Peritoneum (tissue), 1 donor: ENCODE results near the genes CYP4X1, FOXD2 and TTC39A.

GRCh38 chr1:47023363-47024541, at the start of gene CYP4X1:
CYP4X1 (plus strand) TSS chr1:47023669.
- PRO-cap, result no peak

- PRO-cap, result no peak
These were observed 7.6 kb upstream of the CYP4A22 start for GRCh38 chr1:47129620-47130084.

- PRO-cap, result no peak
These were observed at the start of gene FOXD2 for GRCh38 chr1:47437473-47438474. FOXD2 (plus strand) TSS chr1:47438044.

- PRO-cap, result no peak
These were observed 122.4 kb downstream of the FOXD2 start for GRCh38 chr1:47560136-47560813.

DNA sequence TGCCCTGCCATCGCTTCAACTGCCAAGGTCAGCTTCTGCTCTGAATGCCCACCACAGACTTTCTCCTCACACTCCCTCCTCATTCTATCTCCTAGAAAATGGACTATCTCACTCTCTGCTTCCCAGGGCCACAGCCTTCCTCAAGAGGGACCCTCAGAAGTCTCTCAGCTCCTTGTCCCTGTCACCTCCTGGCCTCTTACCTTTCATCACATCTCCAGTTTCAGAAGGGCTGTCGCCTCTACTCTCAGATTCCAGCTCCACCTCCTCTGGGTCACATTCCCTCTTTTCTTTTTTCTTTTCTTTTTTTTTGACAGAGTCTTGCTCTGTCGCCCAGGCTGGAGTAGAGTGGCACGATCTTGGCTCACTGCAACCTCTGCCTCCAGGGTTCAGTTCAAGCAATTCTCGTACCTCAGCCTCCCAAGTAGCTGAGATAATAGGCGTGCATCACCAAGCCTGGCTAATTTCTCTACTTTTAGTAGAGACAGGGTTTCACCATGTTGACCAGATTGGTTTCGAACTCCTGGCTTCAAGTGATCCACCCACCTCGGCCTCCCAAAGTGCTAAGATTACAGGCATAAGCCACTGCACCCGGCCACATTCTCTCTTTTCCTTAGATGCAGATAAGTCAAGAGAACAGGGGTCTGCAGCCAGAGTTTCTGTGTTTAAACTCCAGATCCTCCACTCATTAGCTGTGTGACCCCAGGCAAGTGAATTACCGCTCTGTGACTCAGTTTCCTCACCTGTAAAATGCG, 16.3 kb downstream of the TRABD2B start:
- PRO-cap, result no peak

GRCh38 chr1:47996025-47997029, 858 bp downstream of the TRABD2B start:
- PRO-cap, result no peak

DNA sequence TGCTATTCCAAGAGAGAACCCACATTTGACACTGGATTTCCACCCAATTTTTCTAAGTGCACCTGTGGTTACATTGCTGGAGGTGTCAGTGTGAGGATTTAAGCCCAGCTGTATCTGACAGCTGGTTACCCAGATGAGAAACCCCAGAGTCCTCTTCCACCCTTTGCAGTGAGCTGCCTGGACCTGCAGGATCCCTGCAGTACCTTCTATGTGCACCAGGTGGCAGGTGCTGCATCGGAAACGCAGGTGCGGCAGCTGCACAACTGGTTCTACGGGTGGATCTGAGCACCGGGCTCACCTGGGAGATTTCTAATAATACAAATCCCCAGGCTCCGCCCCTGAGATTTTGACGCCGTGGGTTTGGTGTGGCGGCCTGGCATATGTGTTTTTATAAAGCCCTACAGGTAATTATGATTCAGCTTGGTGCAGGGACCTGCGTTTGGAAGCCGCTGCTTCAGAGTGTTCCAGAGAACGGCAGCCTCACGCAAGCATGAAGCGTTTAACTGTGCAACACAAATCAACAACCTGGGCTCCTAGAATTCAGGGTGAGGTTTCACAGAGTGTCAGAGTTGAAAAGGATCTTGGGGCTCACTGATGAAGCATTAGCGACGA, 96.6 kb upstream of the TRABD2B start:
- PRO-cap, result no peak

- PRO-cap, result no peak
These were observed 22.6 kb downstream of the SLC5A9 start for GRCh38 chr1:48244893-48245646.

- PRO-cap, result no peak
These were observed 22.3 kb upstream of the SPATA6 start for GRCh38 chr1:48494050-48494909.

GRCh38 chr1:50873310-50873942, 86.6 kb downstream of the FAF1 start:
- PRO-cap, result no peak

GRCh38 chr1:50970616-50971012, 569 bp downstream of the CDKN2C start:
- PRO-cap, result no peak

DNA sequence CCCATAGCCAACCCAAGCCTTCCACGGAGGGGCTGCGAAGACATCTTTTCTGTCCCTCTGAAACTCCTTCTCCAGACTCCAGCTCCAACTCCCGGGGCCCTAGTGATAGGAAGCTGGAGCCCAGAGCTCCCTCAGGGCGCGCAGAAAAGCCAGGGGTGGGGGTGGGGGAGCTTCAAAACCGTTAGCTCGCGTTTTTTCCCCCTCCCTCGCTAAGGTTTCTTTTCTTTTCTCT, 7.2 kb downstream of the CDKN2C start:
- PRO-cap, result no peak

GRCh38 chr1:51215686-51216042, 20.4 kb upstream of the RNF11 start:
- PRO-cap, result no peak

DNA sequence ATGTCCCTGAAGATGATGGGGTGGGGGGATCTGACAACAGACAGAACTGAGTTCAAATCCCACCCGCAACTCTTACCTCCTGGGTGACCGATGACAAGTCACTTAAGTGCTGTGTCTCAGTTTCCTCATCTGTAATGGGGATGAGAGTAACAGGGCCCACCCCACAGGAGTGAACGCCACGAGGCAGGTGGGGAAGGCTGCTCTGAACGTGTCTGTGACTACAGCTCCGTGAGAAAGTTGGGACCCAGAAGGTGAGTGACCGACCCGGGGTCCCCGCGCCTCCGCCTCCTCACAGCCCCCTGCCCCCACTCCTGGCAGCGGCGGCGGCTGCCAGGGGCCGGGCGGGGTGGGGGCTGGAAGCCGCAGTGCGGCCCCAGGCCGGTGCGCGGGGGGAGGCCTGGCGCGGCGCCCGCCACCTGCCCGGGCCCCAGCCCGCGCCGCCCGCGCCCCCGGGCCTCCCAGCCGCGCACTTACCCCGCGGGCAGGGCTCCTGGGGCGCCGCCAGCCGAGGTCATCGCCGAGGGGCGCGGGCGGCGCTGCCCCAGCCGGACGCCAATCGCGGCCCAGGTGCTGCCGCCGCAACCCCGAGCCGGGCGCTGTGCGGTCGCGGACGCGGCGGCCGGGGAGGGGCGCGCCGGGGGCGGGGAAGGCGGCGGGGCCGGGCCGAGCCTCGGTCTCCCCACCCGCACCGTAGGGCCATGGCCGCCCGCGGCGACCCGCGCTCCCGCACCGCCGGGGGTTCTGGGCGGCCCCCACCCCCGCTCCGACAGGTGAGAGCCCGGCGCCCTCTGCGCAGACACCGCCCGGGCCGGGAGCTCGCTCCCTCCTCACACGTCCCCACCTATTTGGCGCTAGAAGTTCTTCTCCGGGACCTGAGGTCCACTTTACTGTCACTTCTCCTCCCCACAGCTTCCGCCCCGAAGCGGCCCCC, at the start of gene TTC39A:
Gene TTC39A (minus strand): TSS at position 600 of the 931 bp plus-strand sequence.
- PRO-cap, result no peak

DNA sequence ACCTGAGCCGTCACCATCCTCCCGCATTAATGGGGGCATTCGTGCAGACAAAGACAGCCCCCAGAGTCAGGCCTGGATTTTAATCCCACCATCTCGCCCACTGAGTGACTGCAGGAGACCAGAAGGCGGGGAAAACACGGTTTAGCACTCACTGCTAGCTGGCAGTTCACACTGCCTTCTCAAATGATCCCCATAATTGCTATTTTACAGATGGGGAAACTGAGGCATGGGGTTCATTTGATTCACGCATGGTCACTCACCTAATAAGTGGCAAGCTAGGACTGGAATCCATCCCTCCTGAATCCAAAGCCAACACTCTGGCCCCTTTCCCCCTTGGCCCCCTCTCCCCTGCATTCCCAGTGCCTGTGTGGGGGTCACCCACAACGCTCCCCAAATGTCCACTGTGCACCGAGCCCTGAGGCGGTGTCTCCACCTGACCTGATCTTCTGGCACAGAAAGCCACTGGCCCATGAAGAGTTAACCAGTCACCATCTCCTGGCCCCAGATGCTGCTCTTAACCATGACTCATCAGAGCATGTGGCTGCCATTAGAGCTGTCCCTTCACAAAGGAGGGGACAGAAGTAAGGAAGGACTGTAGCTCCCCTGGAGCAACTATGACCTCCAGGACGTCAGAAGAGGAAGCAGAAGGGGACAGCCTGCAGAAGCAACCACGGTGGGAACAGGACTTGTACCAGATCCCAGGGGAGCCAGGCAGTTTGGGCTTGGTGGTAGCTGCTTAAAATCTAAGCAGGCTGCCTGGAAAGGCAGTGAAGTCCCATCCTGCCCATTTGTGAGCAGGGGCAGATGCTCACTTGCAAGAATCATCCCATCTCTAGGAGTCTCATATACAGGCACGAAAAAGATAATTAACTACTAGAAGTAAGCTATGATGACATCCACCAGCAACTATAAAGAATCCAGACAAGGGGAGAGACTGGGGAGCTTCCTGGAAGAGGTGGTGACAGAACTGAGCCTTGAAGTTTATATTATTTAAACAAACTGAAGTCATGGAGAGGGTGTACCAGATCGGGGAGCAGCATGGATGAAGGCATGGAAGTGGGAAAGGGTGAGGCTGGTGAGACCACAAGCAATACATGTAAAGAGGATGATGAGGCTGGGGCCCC, 894 bp upstream of the TTC39A start:
- PRO-cap, result no peak

DNA sequence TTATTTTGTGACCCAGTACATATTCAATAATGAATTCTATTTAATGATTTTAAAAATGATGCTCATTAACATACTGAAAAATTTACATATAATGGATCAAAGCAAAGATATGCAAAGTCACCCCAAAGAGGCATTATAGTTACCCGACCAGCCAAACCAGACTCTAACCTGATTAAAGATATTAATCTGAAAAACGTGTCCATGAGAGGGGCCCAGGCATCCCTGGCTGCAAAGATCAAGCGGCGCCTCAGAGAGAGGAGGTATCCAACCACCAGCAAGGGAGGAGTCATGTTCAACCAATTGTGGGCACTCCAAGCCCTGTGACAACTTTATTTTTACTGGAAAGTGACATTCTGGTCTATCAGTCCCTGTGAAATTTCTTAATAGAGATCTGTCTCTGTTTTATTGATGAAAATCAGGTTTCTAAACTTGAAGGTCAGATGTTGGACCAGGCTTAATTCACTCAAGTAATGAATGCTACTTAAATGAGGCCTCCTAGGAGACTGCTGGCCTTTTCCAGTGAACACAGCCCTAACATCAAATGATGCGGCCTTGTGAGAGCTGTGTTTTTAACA, 19.1 kb upstream of the TTC39A start:
- PRO-cap, result no peak

DNA sequence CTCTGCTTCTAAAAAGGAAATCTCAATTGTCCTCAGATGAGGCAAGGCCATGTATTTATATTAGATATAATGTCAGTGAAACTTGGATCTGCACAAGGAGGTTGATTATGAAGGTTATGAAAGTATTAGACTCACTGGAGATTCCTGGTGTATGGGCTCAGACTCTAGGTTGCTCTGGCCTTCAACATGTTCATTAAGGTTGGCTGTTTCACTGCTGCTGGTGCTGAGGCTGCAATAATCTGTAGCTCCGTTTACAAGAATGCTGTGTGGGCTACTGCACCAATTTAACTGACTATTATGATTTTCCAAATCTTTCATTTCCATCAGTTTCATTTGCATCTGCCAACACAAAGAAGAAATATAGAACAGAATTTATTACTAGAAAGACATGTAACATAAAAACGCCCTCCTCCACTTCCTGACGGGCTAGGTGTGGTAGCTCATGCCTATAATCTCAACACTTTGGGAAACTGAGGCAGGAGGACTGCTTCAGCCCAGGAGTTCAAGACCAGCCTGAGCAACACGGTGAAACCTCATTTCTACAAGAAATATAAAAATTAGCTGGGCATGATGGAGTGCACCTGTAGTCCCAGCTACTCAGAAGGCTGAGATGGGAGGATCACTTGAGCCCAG, 75.5 kb upstream of the TTC39A start:
- PRO-cap, result no peak

DNA sequence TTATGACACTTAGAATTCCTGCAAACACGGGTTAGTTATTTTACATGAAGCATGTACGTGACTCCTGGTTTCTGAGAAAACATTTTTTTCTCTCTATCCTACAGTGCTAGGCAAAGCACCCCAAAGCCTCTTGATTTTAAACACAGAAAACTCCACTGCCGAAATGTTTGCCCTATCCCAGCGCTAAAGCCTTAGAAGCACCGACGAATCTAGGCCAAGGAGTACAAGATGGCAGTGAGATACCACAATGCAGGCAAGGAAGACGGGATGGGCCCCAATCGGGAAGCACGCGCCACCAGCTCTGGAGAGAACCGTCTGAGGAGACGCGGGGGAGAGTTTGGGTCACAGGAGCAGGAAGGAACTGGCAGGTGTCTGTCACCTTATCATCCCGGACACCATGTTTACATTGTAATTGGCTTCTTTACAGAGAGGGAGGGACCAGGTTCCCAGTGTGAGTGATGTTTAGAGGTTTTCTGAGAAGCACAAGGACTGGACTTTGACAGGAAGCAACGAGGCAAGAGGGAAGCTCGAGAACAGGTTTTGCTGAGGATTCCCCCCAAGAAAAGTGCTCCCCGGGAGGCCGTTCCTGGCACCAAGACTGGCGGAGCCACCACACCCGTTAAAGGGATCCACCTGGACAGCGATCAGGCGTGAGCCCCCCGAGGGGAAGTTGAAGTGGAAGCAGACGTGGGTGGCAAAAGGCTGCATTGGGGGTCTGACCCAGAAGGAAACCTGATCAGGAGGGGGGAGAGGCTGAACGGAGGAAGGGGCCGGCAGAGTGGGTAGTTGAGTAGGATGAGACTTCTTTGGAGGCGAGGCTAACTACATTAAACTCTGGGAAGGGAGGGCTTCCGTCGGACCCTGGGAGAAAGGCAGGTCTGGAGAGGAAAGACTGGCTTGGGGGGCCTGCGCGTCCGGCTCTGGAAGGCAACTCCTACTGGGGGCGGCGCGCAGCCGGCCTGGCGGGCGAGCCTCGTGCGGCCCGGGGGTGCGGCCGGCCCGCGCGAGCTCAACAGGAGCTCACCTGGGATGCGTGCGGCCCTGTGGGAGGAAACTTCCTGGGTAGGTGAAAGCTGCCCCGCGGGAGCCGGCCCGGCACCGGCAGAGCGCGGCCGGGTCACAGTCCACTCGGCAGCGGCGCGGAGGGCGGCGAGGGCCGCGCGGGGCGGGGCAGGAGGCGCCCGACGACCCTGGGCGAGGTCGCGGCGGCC, 864 bp downstream of the EPS15 start:
- PRO-cap, result no peak

DNA sequence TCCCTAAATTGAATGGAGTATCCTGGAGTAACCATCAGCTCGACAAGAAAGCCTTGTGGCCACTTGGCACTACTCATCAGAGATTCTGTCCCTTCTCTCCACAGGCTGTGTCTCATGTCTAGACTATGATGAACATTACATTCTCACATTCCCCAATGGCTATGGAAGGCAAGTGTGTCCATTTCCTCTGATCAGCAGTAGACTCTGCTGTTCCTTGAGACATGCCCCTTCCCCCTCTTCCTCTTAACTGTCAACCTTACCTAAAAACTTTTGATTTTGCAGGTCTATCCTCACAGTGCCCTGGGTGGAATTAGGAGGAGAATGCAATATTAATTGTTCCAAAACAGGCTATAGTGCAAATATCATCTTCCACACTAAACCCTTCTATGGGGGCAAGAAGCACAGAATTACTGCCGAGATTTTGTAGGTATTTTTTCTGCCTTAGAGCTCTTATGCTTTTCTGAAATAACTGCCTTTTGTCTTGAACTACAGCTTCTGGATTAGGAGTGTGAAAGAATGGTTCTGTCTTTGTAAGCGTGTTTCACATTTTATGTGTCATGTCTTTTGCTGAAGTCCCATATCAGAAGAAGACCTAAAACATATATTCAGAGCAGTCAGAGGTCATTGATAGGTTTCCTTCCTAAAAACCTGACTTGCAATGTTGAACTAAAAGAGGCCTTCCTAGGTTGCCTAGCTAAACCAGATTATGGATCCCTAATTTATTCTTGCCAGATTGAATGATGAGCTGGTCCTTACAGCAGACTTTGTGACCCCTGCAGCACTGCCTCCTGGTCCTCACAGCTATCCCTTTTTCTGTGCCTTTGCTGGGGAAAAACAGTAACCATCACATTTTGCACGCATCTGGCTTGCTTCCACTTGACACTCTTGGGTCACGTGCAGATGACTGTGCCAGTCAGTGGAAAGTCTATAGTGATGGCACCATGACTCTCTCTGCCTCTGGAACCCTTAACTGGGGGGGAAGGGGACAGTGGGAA, 94.1 kb downstream of the NRDC start:
- PRO-cap, result no peak

- PRO-cap, result no peak
These were observed 38.3 kb downstream of the NRDC start for GRCh38 chr1:51840125-51840676.